Bile duct (tissue), 1 donor: Measurements from ENCODE around the gene MAN2A2.

DNA sequence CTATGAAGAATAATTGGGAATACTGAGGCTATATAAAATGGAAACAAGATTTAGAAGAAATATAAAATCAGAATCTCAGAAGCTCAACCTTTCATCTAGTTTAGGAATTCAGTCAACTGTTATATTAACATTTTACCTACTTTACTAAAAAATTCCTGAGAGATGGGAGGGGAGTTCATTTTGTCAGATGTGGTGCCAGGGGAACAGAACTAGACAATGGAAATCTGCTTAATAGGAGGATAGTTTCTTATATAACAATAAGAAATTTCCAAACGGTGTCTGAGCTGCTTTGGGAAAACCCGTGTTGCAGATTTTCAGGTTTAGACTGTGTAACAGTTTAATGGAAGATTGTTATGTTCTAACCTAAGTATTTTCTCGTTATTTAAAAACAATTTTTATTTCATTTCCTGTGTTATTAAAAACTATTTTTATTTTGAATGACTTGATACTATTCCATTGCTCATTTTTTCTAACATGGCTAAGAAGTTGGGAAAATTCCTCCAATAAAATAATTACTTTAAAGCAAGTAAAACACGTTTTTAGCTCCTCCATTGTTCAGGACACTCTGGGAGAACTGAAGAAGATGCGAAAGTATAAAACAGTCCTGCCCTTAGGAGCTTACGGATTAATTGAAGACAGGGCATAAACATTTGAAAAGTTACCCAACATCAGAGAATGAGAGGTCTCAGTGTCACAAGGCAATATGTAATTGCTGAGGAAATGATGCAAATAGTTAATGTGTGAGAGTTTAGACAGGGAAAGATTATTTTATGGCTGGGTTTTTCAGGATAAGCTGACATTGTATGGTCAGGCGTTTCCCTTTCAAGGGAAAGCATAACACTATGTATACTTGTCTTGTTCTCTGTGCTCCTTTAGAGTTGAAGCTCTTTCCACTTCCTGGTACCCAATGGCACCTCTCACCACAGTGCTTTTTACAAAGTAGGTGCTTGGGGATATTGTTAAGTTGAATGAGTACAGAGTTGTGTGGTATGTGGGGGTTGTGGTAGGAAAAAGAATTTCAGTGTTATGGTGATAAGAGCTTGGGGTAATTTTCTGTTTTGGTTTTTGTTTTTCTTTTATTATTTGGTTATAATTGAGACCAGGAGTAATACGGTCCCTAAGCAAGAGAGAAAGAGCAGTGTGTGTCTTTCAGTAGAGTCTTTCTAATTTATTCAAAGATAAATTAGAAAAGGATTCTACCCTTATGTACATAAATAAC, 19.6 kb downstream of the IQGAP1 start:
- PRO-cap, result no peak

- PRO-cap, result no peak
Observed at GRCh38 chr15:90454760-90454980, 66.6 kb downstream of the IQGAP1 start.

DNA sequence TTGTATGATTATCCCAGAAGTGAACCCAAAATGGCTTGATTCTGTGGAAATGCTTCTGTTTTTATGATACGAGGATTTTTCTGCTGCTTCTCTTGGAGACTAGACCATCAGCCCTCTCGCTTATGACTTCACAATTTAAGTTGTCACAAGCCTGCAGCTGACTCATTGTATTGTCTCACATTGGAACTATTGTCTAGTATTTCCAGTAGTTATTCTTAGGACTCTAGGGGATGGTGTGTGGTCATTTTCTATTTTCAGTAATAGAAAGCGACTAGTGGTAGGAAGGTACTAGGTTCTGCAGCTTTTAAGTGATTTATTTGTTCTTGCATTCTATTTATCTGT, 66.4 kb upstream of the CRTC3 start:
- PRO-cap, result no peak

- PRO-cap, result no peak
Observed at GRCh38 chr15:90528893-90529270, 841 bp upstream of the CRTC3 start.

GRCh38 chr15:90559938-90560763, 30.4 kb downstream of the CRTC3 start:
- PRO-cap, result no peak

GRCh38 chr15:90564023-90564700, 34.4 kb downstream of the CRTC3 start:
- PRO-cap, result no peak

DNA sequence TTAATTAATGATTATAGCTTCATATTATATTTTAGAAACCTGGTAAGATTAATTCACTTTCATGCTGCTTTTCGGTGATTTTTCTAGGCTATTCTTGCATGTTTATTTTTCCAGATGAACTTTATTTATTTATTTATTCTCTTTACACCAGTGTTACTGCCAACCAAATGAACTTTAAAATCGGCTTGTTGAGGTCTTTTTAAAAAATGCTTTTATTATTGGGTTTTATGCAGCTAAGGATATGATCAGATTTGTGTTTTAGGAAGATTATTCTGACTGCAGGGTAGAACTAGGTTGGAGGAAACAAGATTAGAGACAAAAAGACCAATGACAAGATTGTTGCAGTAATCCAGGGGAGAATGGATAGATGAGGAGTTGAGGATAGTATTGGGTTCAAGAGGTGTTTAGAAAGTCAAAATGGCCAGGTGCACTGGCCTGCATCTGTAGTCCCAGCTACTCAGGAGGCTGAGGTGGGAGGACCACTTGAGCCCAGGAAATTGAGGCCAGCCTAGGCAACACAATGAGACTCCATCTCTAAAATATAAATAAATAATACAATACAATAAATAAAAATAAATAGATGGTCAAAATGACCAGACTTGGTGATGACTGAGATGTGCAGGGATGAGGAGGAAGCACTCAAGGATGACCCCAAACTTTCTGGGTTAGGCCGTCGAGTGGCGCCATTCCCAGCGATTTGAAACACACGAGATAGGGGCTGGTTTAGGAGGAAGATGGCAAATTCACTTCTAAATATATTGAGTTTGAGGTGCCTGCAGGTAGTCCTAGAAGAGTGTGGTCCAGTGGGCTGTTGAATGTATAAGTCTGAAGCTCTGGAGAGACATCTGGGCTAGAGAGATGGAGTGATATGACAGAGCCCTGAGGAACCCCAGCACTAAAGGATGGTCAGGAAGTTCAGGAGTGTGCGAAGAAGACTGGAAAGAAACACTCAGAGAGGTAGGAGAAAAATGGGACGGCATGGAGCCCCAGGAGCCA, 46.3 kb downstream of the CRTC3 start:
- PRO-cap, result no peak

GRCh38 chr15:90581105-90581379, 51.3 kb downstream of the CRTC3 start:
- PRO-cap, result no peak

DNA sequence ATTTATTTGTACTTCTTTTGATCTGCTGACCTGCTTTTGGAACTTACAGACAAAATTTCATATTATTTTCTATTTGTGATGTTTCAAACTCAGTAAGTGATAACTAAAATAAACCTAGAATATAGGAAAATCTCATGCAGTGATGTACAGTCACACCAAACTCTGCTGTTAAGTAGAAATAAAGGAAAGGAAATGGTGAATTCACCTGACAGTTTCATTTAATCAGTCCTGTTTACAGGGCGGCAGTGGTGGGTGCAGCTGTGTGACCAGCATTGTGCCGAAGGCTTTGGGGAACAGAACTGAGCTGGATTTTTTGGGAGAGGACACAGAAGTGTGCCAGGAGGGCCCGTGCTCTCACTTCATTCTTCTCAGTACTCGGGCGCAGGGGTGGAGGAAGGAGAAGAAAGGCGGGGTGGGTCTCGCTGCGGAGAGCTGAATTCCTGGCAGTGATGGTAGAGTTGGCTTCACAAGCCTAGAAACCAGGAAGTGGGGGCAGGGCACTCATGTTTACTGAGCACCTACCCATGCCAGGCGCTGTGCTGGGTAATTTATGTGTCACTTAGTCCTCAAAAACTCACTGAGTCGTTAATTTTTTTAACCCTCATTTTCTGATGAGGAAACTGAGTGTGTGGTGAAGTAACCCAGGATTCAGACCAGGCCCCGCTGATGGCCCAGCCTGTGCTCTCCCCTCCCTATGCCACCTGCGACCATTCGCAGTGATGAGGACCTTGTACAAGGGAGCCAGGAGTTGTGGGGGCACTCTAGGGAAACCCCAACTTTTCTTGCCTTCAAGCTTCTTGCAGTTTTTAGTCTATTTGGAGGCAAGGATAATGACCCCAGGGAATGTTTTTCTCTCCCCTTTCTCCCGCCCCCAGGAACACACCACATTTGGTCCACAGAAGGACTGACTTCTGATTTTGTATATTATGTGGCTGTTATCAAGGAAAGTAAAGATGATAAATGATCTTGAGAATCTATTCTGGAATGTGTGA, 64.7 kb downstream of the CRTC3 start:
- PRO-cap, result bidirectional peak, plus-strand start at position 614 of the sequence, minus-strand start at position 367 of the sequence

- PRO-cap, result no peak
Observed at GRCh38 chr15:90667359-90668055, 49.6 kb upstream of the BLM start.

DNA sequence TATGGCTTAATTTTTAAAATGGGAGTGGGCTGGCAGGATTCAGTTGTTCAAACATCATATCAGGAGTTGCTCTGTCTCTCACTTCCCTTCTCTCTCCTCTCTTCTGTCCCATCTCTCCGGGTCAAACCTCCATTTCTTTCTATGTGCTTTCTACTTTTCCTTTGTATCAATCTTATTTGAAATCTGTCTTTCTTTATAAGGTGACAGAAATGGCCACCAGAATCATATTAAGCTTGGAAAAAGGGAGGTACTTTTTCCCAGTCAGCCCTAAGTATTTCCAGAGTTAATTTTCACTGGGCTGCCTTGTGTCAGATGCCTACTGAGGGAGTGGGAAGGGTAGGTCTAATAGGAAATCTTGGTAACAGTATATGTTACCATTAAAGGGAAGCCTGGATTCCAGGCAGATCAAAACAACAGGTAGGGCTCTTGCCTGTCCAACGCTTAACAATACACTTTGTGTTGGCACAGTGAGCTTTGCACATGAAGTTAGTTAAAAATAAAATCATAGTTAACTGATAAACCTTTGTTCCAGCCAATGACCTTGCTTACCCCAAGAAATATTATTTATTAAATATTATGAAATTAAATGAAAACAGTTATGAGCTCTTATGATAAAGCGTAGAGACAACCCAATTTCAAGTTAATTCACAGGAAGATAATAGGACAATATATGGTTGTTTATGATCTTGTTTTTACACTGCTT, 41.5 kb downstream of the BLM start:
- PRO-cap, result no peak

DNA sequence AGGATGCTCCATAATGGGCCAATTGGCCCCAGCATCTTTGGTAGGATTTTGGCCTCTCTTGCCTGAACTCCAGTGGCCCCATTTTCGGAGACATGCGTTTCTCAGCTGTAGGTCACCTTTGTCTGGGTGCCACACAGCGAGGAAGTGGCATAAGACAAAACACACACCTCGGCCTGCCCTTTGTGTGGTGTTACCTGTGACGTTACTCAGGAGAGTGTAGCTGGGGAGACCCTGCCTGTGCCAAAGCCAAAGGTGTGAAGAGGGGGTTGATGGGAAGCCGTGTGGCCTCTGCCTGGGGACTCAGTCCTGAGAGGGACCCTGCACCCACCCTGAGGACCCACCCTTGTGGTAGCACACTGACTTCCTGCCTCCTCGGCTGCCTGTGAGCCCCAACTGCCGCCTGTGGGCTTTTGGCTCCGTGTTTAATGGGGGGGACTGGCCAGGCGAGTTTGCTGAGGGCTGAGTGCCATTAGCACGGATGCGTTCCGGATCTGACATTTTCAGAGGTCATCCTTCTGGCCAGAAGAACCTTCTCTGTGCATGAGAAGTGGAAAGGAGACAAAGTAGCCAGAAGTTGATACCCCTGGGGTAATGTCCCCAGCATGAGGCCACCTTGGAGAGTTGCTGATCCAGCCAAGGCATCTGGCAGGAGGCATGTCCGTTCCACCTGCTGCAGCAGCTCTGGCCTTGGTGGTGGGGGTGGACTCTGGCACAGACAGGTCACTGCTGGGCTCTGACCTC, 51.9 kb upstream of the FURIN start:
- PRO-cap, result no peak

DNA sequence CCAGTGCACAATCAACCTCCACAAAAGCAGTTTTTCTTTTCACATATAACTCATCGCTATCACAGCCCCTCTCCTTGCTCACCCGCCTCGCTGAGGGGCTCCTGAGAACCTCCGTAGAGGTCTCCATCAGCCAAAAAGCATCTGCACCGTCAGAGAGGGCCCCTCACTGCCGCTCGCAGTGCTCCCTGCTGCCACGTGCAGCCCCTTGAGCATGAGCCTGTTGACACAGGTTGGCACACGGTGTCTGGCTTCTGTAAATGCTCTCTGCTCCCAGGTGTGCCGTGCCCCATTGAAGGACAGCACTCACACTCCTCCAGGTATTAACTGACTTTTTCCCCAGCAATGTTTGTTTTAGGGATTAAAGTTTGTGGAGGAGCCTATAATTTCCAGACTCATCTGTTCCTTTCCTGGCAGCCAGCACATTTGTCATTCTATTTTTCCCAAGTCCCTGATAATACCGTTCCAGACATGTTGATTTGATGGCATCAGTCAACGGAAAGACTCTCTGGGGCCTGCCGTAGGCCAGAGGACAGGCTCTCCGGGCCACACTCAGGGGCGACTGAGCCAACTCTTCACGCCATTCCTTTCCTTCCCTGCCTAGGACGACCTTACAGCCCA, 2.1 kb upstream of the FURIN start:
- PRO-cap, result no peak

DNA sequence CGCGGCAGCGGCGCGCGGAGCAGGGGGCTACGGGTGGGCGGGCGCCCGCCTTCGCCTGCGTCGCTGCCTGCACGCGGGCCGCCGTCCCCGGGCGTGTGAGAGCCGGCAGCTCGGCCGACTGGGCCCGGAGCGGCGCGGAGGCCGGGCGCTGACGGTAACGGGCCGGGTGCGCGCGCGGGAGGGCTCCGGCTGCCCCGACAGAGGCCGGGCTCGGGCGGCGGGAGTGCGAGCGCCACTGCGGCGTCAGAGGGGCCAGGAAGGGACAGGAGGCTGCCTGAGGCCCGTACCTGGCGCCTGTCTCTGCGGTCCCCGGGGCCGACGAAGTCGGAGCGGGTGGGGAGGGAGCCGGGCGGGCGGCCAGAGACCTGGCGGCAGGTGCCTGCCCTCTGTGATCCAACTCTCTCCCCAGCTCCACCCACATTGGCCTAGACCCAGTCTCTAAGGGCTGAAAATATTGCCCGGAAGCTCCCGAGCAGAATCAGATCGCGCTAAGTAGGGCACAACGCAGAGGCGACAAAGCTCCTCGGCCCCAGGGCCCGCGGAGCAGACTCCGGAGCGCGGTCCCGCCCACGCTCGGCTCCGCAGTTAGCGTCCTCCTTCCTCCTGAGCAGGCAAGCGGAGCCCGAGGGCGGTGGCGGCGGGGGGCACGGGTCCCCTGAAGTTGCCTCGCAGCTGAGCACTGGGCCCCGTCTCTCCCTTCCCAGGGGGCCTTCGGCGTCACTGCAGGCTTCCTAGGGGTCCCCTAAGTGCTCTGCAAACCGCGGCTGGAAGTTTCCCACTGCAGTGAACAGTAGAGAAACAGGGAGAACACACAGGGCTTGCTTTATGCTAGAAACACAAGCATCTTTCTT, at the start of gene MAN2A2:
TSS of gene MAN2A2 (plus strand) at position 481 of the 851 bp plus-strand sequence.
- PRO-cap, result bidirectional peak, plus-strand start at position 235 of the sequence, minus-strand start at position 93 of the sequence; bidirectional peak, plus-strand start at position 481 of the sequence, minus-strand start at position 420 of the sequence; unidirectional peak, minus-strand start at position 780 of the sequence

- PRO-cap, result no peak
Observed at GRCh38 chr15:90912015-90912656, 9.0 kb downstream of the MAN2A2 start.

GRCh38 chr15:90954338-90954581, 424 bp upstream of the RCCD1 start:
- PRO-cap, result no peak

DNA sequence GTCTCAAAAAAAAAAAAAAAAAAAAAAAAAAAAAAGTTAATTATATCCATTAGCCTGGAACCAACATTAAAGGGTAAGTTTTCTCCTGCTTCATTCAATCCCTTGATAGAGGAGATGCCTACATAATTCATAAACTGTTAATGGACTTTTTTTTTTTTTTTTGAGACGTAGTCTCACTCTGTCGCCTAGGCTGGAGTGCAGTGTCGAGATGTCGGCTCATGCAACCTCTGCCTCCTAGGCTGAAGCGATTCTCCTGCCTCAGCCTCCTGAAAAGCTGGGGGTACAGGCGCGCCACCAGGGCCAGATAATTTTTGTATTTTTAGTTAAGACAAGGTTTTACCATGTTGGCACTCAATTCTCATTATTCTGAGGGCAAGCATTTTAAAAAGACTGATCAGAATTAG, 1.3 kb downstream of the PRC1 start:
- PRO-cap, result no peak

- PRO-cap, result unidirectional peak, minus-strand start at chr15:91664542
Observed at GRCh38 chr15:91663822-91665008, 189.3 kb upstream of the SLCO3A1 start.

DNA sequence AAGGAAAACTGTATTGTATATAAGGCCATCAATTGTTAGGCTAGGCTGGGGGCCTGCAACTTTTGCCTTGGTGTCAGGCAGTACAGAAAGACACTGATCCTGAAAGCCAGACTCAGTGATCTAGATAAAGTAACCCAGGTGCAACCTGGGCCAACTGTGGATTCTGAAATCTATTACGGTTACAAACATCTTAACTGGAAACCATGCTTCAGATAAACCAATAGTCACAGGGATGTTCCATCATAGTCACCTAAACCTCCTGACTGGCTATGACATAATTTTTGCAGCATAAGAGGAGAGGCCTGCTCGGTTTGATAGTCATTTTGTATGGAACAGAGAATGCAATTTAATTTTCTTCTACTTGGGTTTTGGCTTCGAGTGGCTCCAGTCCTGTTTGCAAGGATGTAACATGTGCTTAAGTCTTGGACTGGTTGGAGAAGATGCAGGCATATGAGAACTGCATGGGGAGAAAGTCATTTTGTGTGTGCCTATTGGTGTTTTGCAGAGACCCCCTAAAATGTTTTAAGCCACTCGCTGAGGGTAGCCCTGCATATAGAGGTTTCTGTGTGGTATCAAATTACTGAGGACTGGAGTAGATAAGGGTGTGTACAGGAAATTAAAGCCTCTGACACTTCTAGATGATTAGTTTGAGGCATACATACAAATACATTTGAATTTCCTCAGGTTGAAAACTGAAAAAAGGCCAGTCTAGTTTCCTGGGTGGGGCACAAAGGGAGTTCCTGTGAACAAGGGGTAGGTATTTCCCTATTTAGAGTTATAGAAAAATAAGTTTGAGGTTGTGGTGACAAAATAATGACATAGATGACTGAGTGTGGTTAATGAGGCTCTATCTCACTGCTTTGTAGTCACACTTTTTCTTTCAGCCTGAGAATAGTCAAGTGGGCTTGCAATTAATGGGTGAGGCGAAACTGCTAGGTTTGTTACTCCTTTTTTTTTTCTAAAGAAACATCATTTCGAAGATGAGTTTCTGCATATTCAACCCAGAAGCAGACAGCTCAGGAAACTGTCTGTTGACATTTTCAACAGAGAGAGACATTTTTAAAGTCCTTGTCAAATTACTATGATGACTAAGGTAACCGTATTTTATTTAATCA, 4.0 kb downstream of the SLCO3A1 start:
- PRO-cap, result no peak

DNA sequence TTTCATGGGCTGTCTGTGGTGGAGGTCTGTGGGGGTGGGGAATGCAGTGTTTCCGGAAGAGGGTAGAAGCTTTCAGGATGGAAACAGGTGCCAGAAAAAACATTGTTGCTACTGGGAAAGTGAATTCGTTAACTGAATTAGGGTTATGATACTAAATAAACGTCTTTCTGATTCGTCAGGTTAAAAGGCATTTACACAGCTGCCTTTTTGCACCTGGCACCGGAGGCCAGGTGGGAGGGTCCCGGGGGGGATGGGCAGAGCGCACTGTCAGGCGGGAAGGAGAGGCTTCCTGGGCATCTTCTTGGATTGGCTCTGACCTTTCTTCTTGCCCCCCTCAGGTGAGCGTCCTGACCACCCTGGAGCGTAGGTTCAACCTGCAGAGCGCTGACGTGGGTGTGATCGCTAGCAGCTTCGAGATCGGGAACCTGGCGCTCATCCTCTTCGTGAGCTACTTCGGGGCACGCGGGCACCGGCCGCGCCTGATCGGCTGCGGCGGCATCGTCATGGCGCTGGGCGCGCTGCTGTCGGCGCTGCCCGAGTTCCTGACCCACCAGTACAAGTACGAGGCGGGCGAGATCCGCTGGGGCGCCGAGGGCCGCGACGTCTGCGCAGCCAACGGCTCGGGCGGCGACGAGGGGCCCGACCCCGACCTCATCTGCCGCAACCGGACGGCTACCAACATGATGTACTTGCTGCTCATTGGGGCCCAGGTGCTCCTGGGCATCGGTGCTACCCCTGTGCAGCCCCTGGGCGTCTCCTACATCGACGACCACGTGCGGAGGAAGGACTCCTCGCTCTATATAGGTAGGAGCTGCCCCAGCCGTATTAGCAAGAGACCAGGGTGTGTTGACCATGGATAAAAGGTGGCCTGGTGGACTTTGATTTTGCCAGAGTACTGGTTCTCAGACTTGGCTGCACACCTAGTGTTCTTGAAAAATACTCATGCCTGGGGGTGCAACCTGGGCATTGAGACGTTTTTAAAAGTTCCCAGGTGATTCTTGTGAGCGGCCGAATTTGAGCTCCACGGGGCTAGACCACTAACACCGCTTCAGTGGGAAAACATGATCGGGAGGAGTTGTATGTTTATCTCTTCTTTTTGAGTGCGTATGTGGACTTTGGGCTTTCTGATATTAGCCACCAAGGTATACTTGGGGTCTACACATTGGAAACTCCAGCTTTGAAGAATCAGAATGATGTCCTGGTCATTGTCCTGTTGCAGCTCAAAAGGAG, 62.6 kb downstream of the SLCO3A1 start:
- PRO-cap, result no peak